Thoracic aorta (tissue), 1 donor: Measurements from ENCODE around the gene CASZ1.

DNA sequence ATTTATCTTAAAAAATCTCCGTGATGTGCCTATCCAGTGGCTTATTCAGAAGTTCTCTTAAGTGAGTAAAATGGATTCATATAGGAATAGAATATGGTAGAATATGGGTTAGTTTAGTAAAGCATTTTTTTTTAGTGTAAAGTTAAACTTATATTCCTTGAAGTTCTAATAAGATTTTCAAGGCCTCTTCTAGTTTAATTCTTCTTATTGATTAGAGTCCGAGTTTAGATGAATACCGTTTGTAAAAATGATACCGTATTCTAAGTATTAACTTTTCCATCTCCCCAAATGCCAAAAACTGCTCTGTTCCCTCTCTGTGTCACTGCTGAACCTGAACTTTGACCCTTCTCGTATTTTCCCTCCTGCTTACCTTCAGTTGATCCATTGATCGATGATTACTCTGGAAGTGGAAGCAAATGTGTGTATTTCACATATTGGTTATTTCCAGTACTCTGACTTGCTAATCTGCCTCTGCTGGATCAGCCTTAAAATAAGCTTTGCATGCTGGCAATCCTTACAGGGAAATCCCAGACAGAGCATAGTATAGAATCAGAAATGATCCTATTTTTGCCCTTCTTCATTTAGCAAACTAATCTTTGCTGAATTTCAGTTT lies 68.5 kb downstream of the KIF1B start:
- RAMPAGE, long total RNA, result no peak

GRCh38 chr1:10376682-10377096 lies 22.2 kb upstream of the PGD start:
- RAMPAGE, long total RNA, result no peak

- RAMPAGE, long total RNA, result no peak
Measured at GRCh38 chr1:10471791-10472141, 563 bp downstream of the DFFA start.

DNA sequence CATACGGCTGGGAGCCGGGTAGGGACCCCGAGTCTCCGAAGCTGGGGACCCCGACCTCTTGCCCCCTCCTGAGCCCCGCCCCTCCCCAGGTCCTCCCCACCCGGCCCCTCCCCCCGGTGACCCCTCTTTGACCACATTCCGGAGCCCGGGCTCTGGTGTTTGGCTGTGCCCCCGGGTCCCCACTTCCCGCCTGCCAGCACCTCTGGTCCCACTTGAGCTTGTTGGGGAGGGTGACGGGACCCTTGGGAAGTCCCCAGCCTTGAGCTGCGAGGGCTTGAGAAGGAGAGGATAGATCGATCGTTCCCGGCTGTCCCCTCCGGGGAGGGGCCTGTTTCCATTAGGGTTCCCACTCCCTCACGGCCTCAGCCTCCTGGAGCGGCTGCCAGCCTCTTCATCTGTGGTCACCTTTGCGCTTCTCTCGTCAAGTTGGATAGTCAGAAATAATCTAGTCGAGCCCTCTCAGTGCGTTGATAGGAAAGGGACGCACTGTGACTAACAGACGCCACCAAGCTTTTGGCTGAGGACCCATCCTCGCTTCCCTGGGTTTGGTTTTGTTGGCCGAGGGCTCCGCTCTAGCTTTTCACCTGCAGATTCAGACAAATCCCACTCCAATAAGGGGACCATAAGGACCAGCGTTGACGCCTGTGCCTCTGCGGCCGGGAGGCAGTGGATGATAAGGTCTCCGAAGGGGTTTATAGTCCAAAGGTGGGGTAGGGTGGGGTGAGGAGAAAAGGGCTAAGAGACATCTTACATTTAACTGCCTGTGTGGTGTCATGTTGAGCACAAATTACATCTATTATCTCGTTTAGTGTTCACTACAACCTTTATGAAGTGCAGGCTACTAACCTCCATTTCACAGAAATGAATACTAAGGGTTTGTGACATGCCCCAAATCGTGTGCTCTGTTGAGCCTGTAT lies 571 bp downstream of the PEX14 start:
- RAMPAGE, long total RNA, result no peak

DNA sequence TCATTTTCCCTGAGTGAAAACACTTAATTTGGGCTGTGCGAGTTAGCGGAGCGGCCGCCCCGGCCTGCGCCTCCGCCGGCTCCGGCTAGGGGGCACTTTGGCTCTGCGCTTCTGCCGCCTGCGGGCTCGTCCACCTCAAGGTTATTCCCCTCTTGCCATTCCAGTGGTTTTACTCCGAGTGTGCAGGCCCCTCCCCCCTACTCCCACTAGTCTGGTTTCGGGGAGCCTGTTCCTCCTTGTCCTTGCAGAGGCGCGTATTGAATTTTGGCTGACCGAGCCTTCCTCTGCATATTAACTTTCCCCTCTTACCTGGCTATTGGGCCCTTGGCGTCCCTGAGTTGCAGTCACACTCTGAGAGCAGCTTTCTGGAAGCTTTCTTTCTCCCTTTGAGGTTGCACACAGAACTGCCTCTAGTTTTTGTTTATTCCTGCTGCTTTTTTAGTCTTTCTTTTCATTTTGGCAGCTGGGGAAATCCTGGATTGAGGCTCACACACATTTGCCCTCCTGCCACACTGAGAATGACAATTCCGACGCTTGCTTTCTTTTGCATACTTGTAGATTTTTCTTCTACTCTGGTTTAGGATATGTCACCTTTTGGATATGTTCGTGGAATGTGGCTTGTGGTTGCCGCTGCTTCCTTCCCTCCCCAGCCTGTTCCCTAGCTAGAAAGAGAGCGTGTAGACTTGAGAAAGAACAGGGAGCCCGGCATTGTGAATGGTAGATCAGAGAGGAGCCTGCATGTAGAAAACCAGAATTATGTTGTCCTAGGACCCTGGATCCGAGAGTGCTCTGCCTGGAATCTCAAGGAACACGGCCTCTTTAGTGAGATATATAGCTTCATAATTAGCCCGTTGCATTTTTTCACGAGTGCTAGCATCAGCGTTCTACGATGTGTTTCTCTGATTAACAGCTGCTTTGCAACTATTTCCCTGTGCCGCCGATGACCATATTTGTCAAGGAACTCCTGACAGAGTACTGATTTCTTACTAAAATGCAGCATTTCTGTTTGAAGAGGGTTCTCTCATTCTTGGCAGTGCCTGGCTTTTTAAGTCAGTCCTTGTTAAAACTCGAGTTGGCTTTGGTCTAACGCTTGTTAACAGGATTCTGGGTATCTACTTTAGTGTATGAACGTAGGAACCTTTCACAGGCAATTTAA lies 56.0 kb downstream of the PEX14 start:
- RAMPAGE, long total RNA, result no peak

DNA sequence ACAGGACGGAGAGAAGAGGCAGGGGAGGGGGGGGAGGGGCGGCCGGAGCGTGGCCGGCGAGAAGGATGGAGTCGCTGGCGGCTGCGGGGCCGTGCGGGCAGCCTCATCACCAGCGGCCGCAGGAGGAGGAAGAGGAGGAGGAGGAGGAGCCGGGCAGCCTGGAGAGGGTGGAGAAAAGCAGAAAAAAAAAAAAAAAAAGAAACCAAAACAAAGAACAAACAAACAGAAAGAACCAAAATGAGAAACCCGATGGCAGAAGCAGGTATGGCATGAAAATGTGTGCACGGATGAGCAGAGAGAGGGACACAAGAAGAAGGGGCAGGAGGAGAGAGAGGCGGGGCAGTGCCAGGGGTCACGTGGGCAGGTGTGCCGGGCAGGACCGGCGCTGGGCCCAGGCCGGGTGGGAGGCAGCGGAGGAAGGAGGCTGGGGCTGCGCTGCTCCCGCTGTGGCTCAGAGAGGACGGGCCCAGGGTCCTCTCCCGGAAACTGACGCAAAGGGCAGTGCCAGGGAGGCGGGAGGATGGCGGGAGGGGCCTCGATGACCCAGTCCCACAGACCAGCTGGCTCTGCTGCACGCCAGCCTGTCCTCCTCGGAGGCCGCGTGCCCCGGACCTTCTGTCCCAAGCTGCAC lies 154.2 kb downstream of the CASZ1 start:
- RAMPAGE, long total RNA, result no peak

- RAMPAGE, long total RNA, result no peak
Measured at GRCh38 chr1:10663541-10664286, 132.7 kb downstream of the CASZ1 start.

DNA sequence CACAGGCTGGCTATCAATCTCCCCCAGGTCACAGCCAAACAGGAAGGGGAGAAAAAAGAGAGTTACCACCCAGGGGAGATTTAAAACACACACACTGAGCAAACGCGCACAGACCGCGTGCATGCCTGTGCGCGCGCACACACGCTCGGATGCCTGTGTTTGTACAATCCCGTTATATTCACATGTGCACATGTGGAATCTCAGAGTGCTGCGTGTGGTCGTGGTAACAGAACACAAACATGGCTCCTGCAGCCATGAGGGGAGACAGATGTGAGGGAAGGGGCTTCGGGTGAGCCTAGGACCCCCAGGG lies 125.3 kb downstream of the CASZ1 start:
- RAMPAGE, long total RNA, result no peak

DNA sequence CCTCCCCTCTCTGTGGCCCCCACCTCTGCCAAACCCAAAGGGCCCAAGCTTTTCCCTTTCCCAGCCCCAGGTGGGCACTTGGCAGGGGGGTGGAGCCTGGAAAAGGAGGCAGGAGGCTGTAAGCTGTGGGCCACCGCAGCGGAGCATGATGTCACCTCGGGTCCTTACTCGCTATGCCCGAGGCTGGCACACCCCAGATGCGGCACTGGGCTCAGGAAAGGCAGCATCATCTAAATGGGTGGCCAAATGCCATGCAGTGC lies 124.9 kb downstream of the CASZ1 start:
- RAMPAGE, long total RNA, result no peak

DNA sequence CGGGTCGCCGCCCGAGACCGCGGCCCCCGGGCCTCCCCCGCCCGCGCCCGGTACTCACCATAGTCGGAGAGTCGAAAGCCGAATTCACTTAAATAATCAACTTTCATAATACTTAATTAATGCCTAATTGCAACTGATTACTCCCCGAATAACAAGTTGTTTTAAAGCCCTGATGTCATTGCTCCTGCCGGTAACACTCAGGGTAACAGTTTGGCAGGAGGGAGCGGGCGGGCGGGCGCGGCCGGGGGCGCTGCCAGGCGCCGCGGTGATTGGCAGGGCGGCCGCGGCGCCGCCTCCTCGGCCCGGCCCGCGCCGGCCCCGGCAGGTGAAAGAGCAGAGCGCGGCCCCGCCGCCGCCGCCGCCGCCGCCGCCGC lies 102.2 kb downstream of the CASZ1 start:
- RAMPAGE, long total RNA, result start-site peak on the minus strand centred at position 208 of the sequence, 44 bp wide, 48 reads

- RAMPAGE, long total RNA, result no peak
Measured at GRCh38 chr1:10755251-10756375, 40.8 kb downstream of the CASZ1 start.

- RAMPAGE, long total RNA, result no peak
Measured at GRCh38 chr1:10756376-10756608, 40.2 kb downstream of the CASZ1 start.

DNA sequence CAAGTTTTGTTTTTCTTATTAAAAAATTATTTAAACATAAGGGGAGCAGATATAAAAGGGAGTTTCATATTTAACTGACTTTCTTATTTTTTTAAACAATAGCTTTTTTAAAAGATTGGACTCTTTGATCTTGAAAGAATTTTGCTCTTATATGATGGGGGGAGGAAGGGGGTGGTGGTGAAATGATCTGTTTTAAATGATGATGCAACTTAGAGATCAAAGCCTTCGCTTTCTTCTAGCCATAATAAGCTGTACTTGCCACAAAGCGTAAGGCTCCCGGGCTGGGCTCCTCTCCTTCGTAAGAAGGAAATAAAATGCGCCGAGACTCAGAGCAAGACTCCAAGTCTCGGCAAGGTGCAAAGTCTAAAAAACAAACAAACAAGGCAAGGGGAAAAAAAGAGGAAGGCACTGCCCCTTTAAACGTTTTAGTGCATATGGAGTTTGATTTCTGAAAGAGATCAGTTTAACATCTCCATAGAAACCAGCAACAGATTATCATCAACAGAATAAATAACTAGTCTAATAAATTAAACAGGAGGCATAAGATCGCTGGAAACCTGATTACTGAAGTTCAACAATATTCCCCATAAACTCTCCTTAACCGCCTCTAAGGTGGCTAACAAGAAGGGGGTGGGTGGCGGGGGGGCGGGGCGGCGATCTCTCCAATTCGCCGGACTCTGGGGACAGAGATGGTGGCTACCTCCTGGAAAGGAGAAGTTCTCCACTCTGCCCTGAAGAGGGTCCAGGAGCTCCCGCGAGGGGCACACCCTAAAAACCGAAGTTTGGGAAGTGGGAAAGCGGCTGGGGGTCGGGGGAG lies 3.2 kb downstream of the CASZ1 start:
- RAMPAGE, long total RNA, result no peak

GRCh38 chr1:10795845-10797141 lies at the start of gene CASZ1:
TSS of gene CASZ1 (minus strand) at chr1:10796646.
- RAMPAGE, long total RNA, result no peak

GRCh38 chr1:10824900-10825291 lies 28.4 kb upstream of the CASZ1 start:
- RAMPAGE, long total RNA, result no peak

- RAMPAGE, long total RNA, result no peak
Measured at GRCh38 chr1:10837421-10837714, 40.9 kb upstream of the CASZ1 start.

- RAMPAGE, long total RNA, result no peak
Measured at GRCh38 chr1:10867780-10868169, 71.3 kb upstream of the CASZ1 start.

- RAMPAGE, long total RNA, result no peak
Measured at GRCh38 chr1:10899858-10900677, 81.8 kb downstream of the C1orf127 start.

- RAMPAGE, long total RNA, result no peak
Measured at GRCh38 chr1:10960289-10960754, 21.6 kb downstream of the C1orf127 start.

GRCh38 chr1:11054214-11055409 lies 5.2 kb downstream of the SRM start:
- RAMPAGE, long total RNA, result no peak